Hepatocyte (in vitro differentiated cells and primary cell): Measurements from ENCODE around the genes TPBG and UBE3D.

DNA sequence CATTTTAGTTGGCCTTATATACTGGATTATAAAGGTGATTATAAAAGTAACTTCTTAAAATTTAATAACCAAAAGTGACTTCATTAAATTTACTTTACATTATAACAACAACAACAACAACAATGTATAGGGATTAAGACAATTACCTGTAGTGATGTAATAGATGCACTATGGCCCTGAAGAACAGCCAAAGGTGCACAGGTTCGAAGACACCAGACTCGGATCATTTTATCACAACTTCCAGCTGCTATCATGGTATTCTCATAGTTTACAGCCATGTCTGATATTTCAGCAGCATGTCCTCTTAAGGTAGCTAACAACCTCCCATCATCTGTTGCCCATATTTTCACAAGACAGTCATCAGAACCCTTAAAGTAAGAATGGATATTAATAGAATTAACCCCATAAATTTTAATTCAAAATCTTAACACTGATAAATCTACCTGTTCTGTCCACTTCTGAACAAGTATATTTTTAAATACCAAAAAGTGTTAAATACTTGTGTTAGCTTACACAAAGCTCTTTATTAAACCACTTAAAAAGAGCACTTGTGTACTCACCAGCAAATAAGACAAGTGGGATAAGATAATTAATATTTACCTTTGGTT, 52.2 kb downstream of the PHIP start:
- RAMPAGE, long total RNA = no peak
- RRBS = no CpG with 5 or more reads among the region's 2 CpGs

GRCh38 chr6:79064637-79065160, 13.4 kb downstream of the PHIP start:
- RAMPAGE, long total RNA = no peak

DNA sequence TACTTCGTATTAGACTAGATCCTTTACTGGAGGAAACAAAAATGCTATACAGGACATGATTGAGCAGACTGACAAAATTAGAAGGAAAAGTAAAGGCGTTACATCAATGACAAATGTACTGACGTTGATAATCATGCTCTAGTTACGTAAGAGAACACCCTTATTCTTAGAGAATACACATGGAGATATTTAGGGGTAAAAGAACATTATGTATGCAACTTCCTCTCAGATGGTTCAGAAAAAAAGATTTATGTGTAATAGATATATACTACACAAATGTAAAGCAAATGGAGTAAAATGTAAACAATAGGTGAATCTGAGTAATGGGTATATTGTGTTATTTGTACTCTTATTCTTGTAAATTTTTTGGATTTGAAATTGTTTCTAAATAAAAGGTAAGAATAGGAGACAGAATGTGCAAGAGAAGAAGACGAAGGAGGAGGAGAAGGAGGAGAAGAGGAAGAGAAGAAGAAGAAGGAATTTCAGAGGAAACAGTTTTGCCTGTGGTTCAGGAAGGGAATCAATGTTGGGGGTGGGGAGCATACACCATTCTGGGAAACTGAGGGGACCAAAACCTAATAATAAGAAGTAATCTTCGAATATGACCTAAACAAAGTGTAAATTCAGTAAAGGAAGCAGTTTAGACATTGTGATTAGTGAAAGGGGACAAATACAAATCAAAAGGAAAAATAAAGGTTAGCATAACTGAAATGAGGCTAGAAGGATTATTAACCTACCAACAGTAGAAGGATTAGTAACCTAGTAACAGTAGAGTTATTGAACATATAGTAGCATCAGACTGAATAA, 22.5 kb upstream of the LCA5 start:
- RAMPAGE, long total RNA = no peak
- RRBS = no CpG with 5 or more reads among the region's 6 CpGs

DNA sequence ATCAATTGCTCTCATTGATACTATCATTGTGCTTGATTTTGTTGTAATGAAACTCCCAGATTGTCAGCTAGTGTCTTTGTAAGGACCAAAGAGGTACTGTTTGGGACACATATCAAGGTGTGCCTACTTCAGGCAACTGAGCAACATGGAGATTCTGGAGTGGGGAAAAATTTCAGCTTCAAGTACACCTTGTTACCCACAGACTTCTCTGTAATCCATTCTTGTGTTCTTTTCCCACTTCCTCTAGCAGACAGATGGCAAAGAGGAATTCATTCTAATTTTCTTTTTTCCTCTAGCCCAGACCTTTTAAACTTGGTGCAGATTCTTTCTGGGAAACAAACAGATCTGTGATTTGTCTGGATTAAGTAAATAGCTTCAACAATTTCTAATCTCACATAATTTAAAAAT, 20.2 kb upstream of the BCKDHB start:
- RAMPAGE, long total RNA = no peak

DNA sequence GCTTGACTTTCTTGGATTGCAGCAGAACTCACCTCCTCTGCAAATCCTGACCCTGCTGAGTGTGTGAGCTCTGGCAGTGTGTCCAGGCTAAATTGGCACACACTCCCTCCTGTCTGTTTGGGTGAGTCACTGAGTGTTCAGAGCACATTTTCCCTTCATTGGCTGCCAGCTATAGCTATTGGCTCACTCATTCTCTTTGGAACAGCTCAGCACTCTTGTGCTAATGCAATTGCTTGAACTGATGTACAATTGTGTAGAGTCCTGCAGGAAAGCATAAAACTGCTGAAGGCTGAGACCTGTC, 350.9 kb downstream of the BCKDHB start:
- RAMPAGE, long total RNA = no peak

DNA sequence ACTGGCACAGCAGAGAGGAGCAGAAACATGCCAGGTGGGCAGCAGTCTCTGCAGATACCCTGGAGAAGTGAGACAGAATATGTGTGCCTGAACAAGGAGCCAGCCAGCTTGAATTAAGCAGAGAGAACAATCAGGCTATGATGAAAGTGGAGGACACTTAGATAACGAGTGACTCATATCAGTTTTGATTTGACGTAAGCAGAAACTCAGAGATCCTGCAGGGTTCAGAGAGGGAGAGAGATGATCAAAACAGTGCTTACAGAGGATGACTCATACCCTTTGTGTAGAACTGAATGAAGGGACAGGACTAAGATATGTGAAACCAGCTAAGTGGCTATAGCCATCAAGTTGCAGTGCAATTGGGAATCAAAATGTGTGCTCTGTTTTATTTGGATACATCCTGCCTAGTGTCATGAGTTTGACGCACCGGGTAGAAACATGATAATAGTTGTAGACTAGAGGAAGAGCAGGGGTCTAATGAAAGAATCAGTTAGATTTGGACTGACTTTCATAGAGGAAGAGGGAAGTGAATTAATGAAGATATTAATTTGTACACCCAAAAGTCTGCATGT, 300.6 kb downstream of the TENT5A start:
- RAMPAGE, long total RNA = no peak
- RRBS = no CpG with 5 or more reads among the region's 4 CpGs

DNA sequence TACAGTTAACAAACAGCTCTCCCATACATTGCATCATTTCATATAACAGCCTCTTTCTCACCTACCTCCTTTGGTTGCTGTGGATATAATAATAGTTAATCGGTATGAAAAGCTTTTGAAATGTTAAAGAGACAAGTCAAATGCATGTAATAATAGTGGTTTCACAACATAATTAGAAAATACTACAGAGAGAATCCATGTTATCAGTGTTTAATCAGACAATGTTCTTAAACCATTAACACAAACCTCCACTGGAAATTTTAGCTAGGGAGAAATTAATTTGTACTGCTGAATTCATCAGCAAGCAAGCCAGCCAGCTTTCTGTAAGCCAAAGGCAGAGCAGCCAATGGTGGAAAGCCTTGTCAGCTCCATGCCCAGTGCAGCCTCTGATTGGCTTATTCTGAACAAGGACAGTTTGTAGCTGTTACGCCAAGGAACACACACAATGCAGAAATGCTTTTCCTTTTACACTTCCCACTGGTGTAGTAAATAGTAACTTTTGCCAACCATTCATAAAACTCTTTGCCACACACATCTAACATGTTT, 265.1 kb downstream of the TENT5A start:
- RAMPAGE, long total RNA = no peak
- RRBS = no CpG with 5 or more reads among the region's 2 CpGs

DNA sequence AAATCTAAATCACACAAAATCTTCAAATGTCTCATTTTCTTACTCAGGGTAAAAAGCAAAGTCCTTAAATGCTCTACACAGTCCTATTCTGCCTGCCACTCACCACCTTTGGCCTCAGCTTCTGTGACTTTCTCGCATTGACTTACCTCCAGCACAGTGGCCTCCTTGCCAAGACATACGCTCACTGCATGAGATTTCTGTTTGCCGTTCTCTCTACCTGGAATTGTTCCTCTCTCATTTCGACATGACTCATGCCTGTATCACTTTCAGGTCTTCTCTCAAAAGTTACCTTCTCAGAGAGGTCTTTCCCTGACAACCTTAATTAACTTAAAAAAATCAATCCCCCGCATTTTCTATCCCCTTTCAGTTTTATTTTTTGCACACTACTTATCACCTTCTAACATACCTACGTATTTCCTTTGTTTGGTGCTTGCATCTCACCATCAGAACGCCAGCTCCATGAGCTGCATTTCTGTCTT, 24.6 kb downstream of the TENT5A start:
- RAMPAGE, long total RNA = no peak
- RRBS = no CpG with 5 or more reads among the region's 7 CpGs

DNA sequence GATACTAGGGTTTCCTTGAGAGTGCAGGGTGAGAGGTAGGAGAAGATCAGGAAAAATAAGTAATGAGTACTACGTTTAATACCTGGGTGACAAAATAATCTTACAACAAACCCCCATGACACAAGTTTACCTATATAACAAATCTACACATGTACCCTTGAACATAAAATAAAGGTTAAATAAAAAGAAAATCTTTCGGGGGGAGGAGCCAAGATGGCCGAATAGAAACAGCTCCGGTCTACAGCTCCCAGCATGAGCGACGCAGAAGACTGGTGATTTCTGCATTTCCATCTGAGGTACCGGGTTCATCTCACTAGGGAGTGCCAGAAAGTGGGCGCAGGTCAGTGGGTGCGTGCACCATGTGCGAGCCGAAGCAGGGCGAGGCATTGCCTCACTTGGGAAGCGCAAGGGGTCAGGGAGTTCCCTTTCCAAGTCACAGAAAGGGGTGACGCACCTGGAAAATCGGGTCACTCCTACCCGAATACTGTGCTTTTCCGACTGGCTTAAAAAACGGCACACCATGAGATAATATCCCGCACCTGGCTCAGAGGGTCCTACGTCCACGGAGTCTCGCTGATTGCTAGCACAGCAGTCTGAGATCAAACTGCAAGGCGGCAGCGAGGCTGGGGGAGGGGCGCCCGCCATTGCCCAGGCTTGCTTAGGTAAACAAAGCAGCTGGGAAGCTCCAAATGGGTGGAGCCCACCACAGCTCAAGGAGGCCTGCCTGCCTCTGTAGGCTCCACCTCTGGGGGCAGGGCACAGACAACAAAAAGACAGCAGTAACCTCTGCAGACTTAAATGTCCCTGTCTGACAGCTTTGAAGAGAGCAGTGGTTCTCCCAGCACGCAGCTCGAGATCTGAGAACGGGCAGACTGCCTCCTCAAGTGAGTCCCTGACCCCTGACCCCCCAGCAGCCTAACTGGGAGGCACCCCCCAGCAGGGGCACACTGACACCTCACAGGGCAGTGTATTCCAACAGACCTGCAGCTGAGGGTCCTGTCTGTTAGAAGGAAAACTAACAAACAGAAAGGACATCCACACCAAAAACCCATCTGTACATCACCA, 146.1 kb downstream of the IBTK start:
- RAMPAGE, long total RNA = no peak
- RRBS = no CpG with 5 or more reads among the region's 29 CpGs

GRCh38 chr6:82363580-82363956, at the start of gene TPBG:
Gene TPBG, plus strand, starts transcription at chr6:82363817.
- RAMPAGE, long total RNA = no peak
- RRBS = 4% methylated on average over 14 of the region's 33 CpGs

- RAMPAGE, long total RNA = no peak
- RRBS = no CpG with 5 or more reads among the region's 52 CpGs
These were observed at the start of gene UBE3D for GRCh38 chr6:83065330-83066262. Gene UBE3D, minus strand, starts transcription at chr6:83065841.

DNA sequence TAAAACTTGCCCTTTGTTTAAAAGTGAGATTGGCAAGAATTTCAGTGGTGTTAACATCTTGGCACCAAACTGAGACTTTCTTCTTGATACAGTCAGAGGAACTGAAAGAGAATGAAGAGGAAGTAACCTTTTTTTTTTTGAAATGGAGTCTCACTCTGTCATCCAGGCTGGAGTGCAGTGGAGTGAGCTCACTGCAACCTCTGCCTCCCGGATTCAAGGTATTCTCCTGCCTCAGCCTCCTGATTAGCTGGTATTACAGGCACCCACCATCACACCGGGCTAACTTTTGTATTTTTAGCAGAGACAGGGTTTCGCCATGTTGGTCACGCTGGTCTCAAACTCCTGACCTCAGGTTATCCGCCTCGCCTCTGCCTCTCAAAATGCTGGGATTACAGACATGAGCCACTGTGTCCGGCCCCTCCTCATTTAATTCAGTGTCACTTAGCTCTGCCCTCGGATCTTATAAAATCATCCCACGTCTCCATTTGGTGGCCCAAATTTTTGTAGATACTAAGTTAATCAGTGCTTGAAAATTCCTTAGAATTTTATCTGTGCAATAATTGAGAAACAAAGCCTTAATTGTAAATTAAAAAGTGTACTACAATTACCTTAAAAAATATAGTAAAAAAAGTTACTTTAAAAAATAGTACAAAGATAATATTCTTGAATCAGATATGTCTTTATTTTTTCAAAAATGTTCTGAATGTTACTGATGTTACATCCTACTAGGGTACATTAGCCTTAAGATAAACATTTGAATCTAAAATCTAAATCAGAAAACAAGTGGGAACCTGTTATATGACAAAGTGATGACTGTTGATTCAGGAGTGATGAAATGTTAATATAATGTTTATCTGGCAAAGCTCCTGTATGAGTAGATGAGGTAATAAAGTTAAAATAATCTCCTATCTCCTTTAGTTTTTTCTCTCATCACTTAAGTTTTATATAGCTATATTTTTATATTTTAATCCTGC, 3.9 kb downstream of the DOP1A start:
- RAMPAGE, long total RNA = no peak
- RRBS = no CpG with 5 or more reads among the region's 9 CpGs

GRCh38 chr6:83085981-83086574, 18.6 kb downstream of the DOP1A start:
- RAMPAGE, long total RNA = no peak
- RRBS = no CpG with 5 or more reads among the region's 4 CpGs

DNA sequence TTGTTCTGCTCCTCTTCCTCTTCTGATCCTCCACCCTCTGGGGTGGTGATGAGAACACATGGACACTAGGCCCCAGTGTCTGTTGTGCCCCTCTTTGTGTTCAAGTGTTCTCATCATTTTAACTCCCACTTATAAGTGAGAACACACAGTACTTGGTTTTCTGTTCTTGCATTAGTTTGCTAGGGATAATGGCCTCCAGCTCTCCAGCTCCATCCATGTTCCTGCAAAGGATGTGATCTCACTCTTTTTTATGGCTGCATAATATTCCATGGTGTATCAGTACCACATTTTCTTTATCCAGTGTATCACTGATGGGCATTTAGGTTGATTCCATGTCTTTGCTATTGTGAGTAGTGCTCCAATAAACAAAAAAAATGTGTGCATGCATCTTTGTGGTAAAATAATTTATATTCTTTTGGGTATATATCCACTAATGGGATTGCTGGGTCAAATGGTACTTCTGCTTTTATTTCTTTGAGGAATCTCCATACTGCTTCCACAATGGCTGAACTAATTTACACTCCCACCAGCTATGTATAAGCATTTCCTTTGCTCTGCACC, 67.5 kb downstream of the RWDD2A start:
- RAMPAGE, long total RNA = no peak

GRCh38 chr6:84152456-84153105, 74.9 kb downstream of the CEP162 start:
- RAMPAGE, long total RNA = no peak
- RRBS = no CpG with 5 or more reads among the region's 4 CpGs

DNA sequence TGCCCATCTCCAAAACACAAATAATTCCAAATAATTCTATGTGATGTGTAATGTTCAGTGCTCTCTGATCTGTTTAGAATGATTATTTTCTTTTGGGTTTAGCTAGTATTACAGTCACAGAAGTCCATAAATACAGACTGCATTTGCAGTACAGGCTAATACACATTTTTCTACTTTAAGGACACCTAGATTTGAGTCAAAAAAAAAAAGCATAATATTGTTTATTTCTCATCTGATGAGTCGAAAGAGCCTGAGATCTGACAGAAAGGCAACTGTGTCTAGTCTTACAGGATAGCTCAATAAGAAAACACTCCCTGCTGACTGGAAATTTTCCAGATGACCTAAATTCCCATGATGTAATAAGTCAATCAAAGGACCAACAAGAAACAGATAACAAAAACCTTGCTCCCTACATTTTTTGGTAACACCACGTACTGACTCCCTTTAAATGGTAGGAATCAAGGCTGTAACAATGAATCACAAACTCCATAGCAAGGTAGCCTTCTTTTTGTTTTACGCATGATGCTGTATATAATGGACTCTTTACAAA, 12.3 kb downstream of the TBX18 start:
- RAMPAGE, long total RNA = no peak
- RRBS = no CpG with 5 or more reads among the region's 3 CpGs

- RAMPAGE, long total RNA = no peak
- RRBS = no CpG with 5 or more reads among the region's 1 CpG
These were observed 13.5 kb upstream of the TBX18 start for GRCh38 chr6:84777850-84778277.

DNA sequence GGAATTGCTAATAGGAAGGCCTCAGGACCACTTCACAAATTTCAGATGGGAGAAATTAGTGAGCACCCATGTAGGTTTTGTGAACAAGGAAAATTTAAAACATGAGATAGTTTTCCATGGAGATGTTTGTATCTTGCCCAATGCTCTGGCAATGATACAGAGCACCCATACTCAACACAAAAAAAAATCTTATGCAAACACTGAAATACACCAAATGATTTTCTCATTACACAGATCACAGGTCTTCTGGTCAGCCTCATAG, 189.6 kb upstream of the TBX18 start:
- RAMPAGE, long total RNA = no peak

- RAMPAGE, long total RNA = no peak
- RRBS = no CpG with 5 or more reads among the region's 3 CpGs
These were observed 2.3 kb downstream of the NT5E start for GRCh38 chr6:85452232-85452595.

DNA sequence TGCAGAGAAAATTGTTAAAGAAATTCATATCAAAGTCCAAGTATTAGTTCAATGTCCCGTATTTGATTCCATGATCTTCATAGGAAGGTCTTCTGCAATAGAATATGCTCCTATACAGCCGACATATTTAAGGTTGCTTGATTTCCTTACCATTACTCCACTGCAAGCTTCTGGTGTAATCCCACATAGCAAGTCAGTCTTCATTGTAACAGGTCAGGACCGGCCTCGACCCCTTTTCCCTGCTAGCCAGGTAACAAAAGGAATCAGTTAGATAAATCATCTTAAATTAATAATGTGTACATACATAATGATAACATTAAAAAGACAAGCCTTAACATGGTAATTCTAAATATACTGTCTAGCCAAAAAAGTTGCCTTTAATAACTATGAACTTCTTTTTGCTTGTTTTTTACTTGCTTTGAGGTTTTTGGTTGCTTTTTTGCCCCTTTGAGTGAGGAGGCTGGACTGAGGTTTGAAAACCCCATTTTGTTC, 19.1 kb upstream of the SNX14 start:
- RAMPAGE, long total RNA = no peak
- RRBS = no CpG with 5 or more reads among the region's 4 CpGs